Cardiac fibroblast (primary cell): ENCODE results near the genes RCE1, ANKRD13D and PTPRCAP.

DNA sequence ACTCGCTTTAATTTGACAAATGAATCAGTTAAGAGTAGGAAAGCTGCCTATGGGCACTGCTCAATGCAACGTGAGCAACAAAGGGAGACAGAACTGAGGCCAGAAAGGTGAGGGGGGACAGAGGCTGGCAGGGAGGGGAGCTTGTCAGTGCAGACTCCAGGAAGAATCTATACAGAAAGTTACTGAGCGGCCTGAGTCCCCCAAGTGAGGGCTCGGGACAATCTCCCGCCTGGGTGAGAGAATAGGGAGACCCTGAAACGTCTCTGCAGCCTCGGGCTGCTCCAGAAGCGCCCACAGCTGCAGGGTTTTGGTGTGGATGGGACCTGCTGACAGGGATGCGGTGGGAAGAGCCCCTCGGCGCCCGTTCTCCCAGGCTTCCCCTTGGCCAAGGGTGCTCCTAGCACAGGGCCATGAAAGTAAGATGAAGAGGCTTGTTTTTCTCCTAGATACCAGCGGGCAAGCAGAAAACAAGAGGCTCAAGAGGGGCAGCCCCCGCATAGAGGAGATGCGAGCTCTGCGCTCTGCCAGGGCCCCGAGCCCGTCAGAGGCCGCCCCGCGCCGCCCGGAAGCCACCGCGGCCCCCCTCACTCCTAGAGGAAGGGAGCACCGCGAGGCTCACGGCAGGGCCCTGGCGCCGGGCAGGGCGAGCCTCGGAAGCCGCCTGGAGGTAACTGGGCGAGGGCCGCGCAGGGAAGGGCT lies 689 bp upstream of the RCE1 start:
- RRBS = under 1% methylated on average over 8 of the region's 36 CpGs

DNA sequence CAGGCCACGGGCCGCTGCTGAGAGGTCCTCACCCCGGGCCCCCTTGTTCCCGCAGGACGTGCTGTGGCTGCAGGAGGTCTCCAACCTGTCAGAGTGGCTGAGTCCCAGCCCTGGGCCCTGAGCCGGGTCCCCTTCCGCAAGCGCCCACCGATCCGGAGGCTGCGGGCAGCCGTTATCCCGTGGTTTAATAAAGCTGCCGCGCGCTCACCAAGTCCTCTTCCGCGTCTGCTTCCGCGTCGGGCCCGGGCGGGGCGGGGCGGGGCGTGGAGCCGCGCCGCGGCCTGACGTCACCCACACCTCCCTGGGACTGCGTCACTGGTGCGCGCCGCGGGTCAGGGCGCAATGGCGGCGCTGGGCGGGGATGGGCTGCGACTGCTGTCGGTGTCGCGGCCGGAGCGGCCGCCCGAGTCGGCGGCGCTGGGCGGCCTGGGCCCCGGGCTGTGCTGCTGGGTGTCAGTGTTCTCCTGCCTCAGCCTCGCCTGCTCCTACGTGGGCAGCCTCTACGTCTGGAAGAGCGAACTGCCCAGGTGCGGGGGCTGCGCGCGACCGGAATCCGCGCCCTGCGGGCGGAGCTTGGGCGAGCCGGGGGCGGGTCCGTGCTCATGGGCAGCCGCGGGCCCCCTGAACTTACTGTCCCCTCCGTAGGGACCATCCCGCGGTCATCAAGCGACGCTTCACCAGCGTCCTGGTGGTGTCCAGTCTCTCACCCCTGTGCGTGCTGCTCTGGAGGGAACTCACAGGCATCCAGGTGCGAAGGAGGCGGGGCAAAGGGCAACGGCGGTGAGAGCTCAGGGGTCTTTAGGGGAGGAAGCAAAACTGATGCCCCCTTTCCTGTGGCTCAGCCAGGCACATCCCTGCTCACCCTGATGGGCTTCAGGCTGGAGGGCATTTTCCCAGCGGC lies at the start of gene RCE1:
Gene RCE1, plus strand, starts transcription at position 328 of the 901 bp plus-strand sequence.
- RRBS = 1% methylated on average over 29 of the region's 84 CpGs

- RRBS = no CpG with 5 or more reads among the region's 16 CpGs
Measured at GRCh38 chr11:66864485-66864867, 7.6 kb downstream of the LRFN4 start.

DNA sequence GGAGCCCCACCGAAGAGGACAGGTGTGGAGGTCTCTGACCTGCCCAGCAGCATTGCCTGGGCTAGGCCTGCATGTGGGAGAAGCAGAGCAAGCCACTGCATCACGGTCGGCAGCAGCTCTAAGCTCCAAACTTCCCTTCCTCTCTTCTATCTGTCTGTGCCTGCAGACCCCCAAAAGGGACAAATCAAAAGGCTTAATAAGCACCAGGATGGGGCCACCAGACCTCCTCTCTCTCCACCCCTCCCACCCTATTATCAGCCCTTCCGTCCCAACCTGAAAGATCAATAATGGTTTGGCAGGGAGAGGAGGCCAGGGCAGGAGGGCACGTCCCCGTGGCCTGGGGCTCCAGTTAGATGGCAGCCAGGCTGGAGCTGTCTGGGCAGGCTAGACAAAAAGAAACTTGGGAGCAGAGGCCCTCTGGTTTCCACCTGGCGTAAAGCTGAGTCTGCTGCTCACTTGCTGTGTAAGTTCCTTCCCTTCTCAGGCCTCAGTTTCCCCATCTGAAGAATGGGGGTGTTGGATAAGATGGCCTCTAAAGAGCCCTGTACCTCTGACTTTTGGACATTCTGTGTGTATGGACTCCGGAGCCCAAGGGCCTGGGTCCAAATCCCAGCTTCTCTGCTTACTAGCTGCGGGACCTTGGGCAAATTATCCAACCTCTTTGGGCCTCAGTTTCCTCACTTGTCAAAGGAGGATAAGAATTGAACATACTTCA lies 3.8 kb upstream of the RHOD start:
- RRBS = no CpG with 5 or more reads among the region's 9 CpGs

DNA sequence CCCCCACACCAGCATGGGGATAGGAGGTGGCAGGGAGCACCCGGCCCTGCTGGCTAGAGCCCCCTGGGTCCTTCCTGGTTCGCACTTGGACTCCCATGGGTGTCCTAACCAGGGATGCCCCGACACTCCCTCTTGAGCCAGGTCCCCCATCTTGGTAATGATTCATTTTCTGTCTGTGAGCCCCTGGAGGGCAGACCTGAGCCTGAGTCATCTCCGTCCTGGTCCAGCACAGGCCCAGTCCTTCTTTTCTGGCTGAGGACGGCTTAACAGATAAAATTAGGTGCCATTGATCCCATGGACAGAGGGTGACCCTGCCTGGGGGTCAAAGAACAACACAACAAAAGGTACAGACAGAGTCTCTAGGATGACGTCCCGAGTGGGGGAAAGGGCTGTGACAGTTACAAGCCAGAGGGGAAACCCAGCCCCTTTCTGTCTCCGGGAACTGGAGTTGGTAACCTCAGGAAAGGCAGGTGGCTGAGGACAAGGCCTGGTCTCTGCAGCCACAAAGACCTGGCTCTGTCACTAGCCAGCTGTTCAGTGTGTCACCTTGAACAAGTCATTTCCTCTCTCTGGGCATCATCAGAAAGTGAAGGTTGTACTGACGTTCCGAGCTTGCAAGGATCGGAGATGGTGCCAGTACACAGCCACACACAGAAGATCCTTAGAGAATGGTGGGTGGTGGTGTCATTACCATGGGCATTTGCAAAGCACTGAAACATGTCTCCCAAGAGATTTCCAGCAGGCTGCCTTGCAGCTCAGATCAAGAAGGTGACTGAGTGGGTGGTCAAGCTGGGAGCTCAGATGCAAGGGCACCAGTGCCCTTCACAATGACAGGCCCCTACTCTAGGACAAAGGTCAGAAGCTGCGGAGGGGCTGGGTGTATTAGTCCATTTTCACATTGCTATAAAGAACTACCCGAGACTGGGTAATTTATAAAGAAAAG lies 3.7 kb downstream of the RHOD start:
- RRBS = no CpG with 5 or more reads among the region's 13 CpGs

- RRBS = no CpG with 5 or more reads among the region's 1 CpG
Measured at GRCh38 chr11:67159450-67159975, 40.5 kb downstream of the KDM2A start.

GRCh38 chr11:67249856-67251110 lies 16.0 kb upstream of the GRK2 start:
- RRBS = no CpG with 5 or more reads among the region's 42 CpGs

GRCh38 chr11:67253685-67254760 lies 12.2 kb upstream of the GRK2 start:
- RRBS = no CpG with 5 or more reads among the region's 16 CpGs

- RRBS = 94% methylated on average over 5 of the region's 45 CpGs
Measured at GRCh38 chr11:67285218-67286351, 3.5 kb upstream of the ANKRD13D start.

DNA sequence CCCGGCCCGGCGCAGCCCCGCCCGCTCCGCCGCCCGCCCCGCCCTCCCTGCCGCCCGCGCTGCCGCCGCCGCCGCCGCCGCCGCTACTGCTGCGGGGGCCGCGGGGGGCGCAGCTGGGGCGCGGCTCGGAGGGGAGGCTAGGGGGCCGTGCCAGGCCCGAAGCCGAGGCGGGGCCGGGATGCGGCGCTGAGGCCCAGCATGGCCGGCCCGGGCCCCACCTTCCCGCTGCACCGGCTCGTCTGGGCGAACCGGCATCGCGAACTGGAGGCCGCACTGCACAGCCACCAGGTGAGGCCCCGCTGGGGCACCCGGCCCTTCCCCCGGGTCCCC lies at the start of gene ANKRD13D:
Gene ANKRD13D, plus strand, starts transcription at position 41 of the 330 bp plus-strand sequence.
- RRBS = under 1% methylated on average over 6 of the region's 46 CpGs

DNA sequence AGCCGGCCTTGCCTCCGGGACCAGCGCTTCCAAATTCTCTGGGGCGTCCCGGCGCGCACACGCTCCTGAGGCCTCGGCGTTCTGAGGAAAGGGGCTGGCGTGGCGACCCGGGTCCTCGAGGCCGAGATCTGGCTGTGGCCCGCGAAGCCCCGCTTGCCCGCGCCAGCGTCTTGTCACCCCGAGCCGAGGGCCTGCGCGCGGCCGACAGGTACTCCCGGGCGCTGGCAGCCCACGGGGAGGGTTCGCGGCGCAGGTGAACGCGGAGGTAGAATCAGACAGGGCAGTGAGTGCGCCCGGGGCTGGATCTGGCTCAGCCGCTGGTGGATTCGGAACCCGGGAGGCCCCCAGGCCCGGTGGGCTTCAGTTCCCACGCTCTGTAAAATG lies 14.7 kb downstream of the SSH3 start:
- RRBS = 2% methylated on average over 21 of the region's 42 CpGs

DNA sequence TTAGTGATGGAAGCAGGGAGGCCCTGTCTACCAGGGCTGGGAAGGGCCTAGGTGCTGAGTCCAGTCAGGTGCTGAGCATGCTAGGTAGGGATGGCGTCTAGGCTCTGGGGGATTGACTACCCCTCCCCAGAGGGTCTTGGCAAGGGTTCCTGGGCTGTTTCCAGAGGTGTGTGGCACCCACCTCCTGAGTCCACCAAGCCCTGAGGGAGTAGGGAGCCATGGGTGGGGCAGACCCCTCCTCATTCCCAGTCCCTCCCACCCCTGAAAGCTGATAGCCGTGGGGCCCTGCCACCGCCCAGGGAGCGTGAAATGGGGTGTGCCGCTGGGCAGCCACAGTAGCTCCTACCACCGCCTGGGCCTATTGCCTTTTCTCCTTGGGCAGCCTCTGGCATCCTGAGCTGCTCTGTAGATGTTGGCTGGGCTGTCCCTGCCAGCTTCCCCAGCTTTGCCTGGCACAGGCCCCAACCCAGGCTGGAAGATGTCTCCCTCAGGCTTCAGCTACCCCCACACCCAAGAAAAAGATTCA lies 2.0 kb upstream of the POLD4 start:
- RRBS = no CpG with 5 or more reads among the region's 6 CpGs

GRCh38 chr11:67434953-67435795 lies 2.3 kb downstream of the PTPRCAP start:
- RRBS = 100% methylated on average over 2 of the region's 30 CpGs

DNA sequence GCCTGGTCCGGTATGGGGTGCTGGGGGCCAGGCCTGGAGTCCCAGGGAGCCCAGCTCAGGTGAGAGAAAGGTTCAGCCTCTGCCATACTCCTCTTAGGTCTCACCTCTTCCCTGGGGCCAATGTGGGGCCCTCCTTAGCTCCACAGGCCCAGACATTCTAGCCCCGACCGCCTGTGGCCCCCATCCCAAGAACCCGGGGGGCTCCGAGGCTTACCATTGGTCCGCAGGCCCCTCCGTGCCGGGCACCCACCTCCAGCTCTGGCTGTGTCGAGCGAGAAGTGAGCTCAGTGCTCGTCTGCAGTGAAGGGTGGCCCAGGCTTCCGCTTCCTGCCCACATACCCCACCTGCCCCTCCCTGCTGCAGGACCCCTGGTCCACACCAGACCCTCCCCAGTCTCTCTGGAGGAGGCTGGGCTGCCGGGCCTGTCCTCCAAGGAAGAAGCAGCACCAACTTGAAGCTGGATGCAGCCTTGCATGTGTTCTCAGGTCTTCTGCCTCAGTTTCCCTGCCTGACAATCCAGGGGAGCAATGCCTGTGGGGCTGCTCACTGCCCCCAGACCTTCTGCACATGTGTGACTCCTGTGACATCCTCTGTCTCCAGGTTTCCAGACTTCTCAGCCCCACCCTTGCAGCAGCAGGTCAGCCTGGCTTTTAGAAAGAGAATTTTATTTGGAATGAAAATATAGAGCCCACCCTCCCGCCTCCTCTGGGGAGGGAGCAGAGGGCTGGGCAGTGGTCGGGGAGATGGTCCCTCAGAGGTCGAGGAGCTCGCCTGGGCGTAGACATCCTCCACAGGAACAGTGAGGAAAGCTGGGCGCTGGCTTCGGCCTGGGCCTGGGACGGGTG lies at the start of gene PTPRCAP:
Gene PTPRCAP, minus strand, starts transcription at position 280 of the 845 bp plus-strand sequence.
- RRBS = 95% methylated on average over 5 of the region's 21 CpGs

- RRBS = no CpG with 5 or more reads among the region's 11 CpGs
Measured at GRCh38 chr11:67476647-67477111, 6.1 kb upstream of the AIP start.

- RRBS = no CpG with 5 or more reads among the region's 1 CpG
Measured at GRCh38 chr11:67500602-67500826, 4.6 kb downstream of the PITPNM1 start.

DNA sequence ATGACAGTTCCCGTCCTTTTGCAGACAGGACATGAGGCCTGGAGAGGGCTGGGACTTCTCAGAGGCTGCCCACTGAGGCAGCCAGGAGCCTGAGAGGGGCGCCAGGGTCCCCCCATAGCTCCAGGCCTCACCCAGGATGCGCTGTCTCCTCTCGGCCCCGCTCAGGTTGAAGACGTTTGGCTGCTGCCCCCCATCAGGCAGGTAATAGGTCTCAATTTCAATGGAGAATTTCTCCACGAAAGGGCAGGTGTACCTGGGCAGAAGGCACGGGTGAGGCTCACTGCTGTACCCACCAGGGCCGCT lies 3.1 kb downstream of the PITPNM1 start:
- RRBS = no CpG with 5 or more reads among the region's 9 CpGs

GRCh38 chr11:67613567-67614960 lies 7.3 kb downstream of the NDUFV1 start:
- RRBS = no CpG with 5 or more reads among the region's 33 CpGs

GRCh38 chr11:67629270-67629645 lies 479 bp downstream of the NUDT8 start:
- RRBS = under 1% methylated on average over 18 of the region's 36 CpGs

- RRBS = no CpG with 5 or more reads among the region's 16 CpGs
Measured at GRCh38 chr11:68054644-68055285, 15.9 kb downstream of the TCIRG1 start.